MCF 10A (cell line): ENCODE measurements around a stretch of chr17.

DNA sequence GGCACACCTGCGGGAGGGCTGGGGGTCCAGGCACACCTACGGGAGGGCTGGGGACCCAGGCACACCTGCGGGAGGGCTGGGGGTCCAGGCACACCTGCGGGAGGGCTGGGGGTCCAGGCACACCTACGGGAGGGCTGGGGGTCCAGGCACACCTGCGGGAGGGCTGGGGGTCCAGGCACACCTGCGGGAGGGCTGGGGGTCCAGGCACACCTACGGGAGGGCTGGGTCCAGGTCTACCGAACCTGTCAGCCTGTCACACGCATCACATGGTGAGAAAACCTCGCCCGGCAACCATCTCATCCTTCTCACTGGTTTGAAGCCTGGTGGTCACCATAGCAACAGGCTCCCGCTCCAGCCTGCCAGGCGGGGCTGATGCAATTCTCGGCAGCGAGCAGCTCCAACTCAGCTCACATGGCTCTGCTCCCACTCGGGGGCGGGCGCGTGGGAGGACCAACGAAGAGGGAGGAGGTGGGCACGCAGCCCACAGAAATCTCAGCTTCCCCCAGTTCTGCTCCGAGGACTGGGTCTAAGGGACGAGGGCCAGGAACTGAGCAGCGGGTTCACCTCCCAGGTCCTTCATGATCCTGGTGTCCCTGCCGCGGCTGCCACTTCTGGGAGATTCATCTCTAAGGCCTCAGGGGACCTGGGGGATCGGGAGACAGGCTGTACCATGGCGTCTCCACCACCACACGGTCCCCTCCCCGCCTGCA lies 26.0 kb downstream of the ABR start:
- PRO-cap: no peak
- RRBS: no CpG with 5 or more reads among the region's 31 CpGs

GRCh38 chr17:1197232-1198507 lies 17.9 kb upstream of the ABR start:
- PRO-cap: no peak
- RRBS: no CpG with 5 or more reads among the region's 23 CpGs

- PRO-cap: bidirectional peak, plus-strand start at chr17:1253924, minus-strand start at chr17:1253868
- RRBS: no CpG with 5 or more reads among the region's 22 CpGs
Observed at GRCh38 chr17:1253642-1254112, 16.6 kb upstream of the BHLHA9 start.

GRCh38 chr17:1324109-1324738 lies 44.8 kb downstream of the TRARG1 start:
- PRO-cap: no peak
- RRBS: no CpG with 5 or more reads among the region's 28 CpGs

GRCh38 chr17:1380666-1381317 lies 19.2 kb downstream of the YWHAE start:
- PRO-cap: no peak
- RRBS: no CpG with 5 or more reads among the region's 11 CpGs

GRCh38 chr17:1463169-1463783 lies 7.2 kb upstream of the CRK start:
- PRO-cap: no peak
- RRBS: 5% methylated on average over 3 of the region's 12 CpGs

GRCh38 chr17:1474404-1475168 lies 17.9 kb downstream of the MYO1C start:
- PRO-cap: no peak
- RRBS: 88% methylated on average over 3 of the region's 30 CpGs

DNA sequence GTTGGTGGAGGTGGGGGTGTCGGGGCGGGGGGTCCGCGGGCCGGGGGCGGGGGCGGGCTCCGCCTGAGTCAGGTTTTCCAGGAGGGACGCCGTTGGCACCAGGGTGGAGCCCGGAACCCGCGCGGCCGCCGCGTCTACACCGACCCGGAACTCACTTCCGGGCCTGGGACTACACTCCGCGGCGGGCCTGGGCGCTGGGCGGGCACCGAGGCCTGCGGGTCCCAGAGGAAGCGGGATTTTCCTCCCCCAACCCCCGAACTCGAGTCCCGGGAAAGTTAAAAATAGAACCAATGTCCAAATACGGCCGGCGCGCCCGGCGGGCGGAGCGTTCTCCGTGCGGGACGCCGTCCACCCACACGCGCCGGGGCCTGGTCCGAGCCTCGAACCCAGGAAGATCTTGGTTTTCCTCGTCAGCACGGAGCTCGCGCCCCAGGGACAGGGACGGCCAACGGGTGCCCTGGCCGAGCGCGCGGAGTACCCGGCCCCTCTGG lies 6.5 kb downstream of the MYO1C start:
- PRO-cap: bidirectional peak, plus-strand start at position 174 of the sequence, minus-strand start at position 153 of the sequence
- RRBS: 4% methylated on average over 23 of the region's 59 CpGs

- PRO-cap: no peak
- RRBS: no CpG with 5 or more reads among the region's 40 CpGs
Observed at GRCh38 chr17:1515185-1516393, 823 bp downstream of the INPP5K start.

- PRO-cap: no peak
- RRBS: no CpG with 5 or more reads among the region's 9 CpGs
Observed at GRCh38 chr17:1538628-1539206, 22.3 kb upstream of the INPP5K start.

- PRO-cap: no peak
- RRBS: no CpG with 5 or more reads among the region's 22 CpGs
Observed at GRCh38 chr17:1560071-1560966, 2.3 kb downstream of the PITPNA start.

GRCh38 chr17:1560967-1561590 lies 1.5 kb downstream of the PITPNA start:
- PRO-cap: no peak
- RRBS: no CpG with 5 or more reads among the region's 14 CpGs

GRCh38 chr17:1606495-1606808 lies 22.2 kb downstream of the SLC43A2 start:
- PRO-cap: no peak
- RRBS: 96% methylated on average over 7 of the region's 20 CpGs

DNA sequence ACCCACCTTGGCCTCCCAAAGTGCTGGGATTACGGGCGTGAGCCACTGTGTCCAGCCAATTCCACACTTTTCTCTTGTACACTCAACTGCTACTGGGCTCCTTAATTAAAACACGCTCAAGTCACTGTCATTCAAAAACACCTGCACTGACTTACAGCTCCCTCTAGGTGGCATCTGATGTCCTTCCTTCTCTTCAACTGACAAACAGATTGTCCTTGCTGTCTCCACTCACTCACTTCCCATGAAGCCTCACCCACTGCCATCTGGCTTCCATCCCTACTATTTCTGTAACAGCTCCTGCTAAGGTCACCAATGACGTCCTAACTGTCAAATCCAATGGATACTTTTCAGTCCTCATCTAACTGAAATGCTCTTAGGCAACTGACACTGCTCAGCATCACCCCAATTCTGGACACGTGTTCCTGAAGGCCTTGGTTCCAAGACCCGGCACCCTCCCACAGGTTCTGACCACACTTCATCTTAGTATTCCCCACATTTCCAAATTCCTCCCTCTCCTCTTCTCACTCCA lies 15.3 kb downstream of the PRPF8 start:
- PRO-cap: no peak
- RRBS: no CpG with 5 or more reads among the region's 6 CpGs

- PRO-cap: no peak
- RRBS: no CpG with 5 or more reads among the region's 2 CpGs
Observed at GRCh38 chr17:1669877-1670501, 14.7 kb downstream of the PRPF8 start.

GRCh38 chr17:1746766-1747658 lies 4.3 kb downstream of the SERPINF2 start:
- PRO-cap: no peak
- RRBS: no CpG with 5 or more reads among the region's 38 CpGs

DNA sequence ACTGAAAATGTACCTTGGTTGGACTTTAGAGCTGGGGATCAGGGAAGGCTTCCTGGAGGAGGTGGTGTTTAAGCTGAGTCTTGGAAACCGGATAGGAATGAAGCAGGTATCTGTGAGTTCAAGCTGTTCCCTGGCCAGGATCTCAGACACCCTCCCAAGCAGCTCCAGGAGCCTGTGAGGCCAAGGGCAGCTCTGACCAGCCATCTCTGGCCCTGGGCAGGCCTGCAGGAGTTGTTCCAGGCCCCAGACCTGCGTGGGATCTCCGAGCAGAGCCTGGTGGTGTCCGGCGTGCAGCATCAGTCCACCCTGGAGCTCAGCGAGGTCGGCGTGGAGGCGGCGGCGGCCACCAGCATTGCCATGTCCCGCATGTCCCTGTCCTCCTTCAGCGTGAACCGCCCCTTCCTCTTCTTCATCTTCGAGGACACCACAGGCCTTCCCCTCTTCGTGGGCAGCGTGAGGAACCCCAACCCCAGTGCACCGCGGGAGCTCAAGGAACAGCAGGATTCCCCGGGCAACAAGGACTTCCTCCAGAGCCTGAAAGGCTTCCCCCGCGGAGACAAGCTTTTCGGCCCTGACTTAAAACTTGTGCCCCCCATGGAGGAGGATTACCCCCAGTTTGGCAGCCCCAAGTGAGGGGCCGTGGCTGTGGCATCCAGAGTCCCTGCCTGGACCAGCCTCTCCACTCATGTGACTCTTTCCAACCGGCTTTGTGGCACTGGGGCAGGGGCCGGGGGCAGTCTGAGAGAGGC lies 7.8 kb upstream of the SERPINF1 start:
- PRO-cap: no peak
- RRBS: no CpG with 5 or more reads among the region's 26 CpGs

DNA sequence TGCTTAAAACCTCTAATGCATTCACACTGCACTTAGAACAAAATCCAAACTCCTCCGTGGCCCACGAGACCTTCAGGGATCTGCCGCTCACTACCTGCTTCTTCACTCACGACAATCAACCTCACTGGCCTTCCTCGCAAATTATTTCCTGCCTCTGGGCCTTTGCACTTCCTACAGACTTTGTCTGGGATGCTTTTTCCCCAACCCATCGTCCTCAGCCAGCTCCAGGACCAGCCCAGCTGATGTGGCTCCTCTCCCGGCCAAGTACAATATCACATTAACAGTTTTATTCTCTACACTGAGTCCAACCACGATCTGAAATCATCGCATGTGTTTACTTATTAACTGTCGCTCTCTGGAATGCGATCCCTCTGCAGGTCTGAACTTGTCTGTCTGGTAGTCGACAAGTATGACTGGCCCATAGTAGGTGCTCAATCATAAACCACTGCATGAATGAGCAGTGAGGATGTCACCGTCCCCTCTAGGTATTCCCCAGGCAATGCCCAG lies 28.0 kb downstream of the RTN4RL1 start:
- PRO-cap: no peak
- RRBS: no CpG with 5 or more reads among the region's 13 CpGs

DNA sequence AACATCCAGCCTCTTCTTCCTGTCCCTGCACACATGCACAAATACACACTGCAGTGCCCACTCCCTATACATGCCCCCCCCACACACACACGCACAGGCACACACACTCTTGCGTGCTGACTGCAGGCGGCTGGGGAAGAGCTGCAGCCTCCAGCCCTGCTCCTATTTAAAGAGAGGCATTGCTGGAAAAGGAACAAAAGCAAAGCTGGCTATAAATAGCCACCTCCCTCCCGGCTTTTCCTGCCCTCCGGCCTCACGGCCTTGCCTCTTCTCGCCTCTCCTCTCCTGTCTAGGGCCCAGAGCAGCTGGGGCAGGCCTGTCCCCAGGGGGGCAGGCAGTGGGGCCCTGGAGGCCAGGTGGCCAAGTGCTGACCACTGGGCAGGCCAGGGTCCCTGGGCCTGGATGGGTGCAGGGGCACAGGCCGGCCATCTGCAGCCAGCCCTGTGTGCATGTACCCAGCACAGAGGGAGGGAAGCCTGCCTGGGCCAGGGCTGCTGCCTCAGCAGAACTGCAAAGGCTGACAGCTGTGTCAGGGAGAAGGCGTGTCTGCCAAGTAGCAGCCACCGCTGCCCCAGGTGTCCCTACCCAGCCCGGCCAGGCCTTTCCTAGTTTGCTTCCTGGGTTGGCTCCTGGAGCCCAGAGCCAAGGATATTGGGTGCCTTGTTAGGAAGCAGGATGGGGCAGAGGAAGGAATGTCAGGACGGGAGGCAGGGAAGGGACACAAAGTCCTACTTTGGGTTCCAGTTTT lies 25.4 kb downstream of the RTN4RL1 start:
- PRO-cap: no peak
- RRBS: no CpG with 5 or more reads among the region's 12 CpGs

GRCh38 chr17:2063104-2063813 lies 8.4 kb downstream of the HIC1 start:
- PRO-cap: no peak
- RRBS: no CpG with 5 or more reads among the region's 12 CpGs